SUDHL5 (cell line): ENCODE measurements around the gene CPS1.

GRCh38 chr2:207704245-207704599 lies 7.2 kb upstream of the CCNYL1 start:
- PRO-cap = no peak

DNA sequence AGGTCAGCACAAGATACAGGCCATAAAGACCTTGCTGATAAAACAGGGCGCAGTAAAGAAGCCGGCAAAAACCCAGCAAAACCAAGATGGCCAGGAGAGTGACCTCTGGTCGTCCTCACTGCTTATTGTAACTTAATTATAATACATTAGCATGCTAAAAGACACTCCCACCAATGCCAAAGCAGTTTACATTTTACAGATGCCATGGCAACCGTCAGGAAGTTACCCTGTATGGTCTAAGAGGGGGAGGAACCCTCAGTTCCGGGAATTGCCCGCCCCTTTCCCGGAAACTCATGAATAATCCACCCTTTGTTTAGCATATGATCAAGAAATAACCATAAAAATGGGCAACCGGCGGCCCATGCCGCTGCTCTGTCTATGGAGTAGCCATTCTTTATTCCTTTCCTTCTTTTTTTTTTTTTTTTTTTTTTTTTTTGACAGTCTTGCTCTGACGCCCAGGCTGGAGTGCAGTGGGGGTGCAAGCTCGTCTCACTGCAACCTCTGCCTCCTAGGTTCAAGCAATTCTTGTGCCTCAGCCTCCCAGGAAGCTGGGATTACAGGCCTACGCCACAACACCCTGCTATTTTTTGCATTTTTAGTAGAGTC lies 2.8 kb upstream of the FZD5 start:
- PRO-cap = no peak

DNA sequence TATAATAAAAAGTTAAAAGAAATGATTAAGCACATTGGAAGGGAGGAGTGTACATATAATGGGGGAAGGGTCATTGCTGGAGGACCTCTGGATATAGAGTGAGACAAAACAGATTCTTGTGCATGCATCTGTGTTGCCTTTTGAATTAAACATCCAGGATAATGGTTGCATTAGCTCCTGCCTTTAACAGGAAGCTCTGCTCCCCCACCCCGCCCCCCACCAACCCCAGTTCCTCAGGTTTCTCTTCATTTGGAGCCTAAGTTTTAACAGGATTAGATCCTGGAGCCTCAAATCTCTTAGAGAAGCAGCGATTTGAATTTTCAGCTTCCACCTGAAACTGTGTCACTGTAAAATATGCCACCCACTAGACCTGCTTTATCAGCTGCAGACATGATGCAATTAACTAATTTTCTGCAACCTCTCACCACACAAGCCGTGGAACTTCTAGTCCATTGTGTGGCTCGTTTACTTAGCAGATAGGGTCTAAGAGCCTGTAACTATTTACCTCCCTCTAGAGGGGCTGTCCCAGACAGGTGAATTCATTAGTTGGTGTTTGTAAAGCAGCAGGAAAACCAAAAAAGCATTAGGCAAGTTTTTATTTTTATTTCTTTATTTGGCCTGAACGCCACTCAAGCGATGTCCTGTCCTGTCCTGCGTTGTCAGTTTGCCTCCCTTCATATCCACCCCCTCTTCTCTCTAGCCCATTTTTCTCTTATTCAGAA lies 31.5 kb upstream of the FZD5 start:
- PRO-cap = no peak

DNA sequence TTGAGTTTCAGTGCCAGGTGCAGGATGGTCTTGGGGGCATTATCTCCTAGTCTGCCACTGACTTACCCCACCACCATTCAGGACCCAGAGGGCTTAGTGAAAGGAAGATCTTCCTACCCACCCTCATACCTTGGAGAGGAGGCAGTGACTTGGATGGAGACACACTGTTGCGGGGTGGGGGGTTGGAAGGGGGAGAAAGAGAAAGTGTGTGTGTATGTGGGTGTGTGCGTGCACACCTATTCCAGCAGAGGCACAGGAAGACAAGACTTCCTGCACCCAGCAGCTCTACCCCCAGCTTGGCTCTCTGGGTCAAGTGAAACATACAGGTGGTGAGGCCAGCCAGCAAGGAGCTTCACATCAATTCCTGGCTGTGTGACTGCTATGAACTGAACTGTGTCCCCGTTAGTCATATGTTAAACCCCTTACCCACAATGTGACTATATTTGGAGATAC lies 60.2 kb upstream of the FZD5 start:
- PRO-cap = no peak

- PRO-cap = no peak
These were observed 76.0 kb upstream of the FZD5 start for GRCh38 chr2:207845786-207845947.

- PRO-cap = no peak
These were observed 79.7 kb upstream of the FZD5 start for GRCh38 chr2:207849515-207849746.

GRCh38 chr2:207934657-207935206 lies 90.6 kb downstream of the PLEKHM3 start:
- PRO-cap = no peak

- PRO-cap = no peak
These were observed 22.5 kb upstream of the PLEKHM3 start for GRCh38 chr2:208047863-208048177.

DNA sequence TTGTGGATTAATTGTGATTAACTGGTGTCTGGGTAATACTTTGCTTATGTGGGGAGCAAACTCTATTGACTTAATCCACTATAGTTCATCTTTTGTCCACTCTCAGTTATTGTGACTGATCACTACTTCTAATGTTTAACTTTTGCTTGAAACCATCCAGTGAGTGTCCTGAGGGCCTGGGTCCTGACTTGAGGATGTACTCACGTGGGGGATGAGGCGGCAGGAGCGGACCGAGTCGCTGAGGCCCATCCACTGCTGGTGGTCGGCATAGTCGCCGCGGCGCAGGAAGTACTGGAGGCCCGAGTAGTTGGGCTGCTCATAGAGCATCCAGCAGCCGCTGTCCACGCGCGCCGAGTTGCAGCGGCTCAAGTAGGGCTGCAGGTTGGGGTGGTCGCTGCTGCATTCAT lies 413 bp downstream of the CRYGD start:
- PRO-cap = no peak

- PRO-cap = unidirectional peak, plus-strand start at chr2:208312189; unidirectional peak, plus-strand start at chr2:208312237
These were observed 45.9 kb downstream of the PIKFYVE start for GRCh38 chr2:208311845-208312424.

DNA sequence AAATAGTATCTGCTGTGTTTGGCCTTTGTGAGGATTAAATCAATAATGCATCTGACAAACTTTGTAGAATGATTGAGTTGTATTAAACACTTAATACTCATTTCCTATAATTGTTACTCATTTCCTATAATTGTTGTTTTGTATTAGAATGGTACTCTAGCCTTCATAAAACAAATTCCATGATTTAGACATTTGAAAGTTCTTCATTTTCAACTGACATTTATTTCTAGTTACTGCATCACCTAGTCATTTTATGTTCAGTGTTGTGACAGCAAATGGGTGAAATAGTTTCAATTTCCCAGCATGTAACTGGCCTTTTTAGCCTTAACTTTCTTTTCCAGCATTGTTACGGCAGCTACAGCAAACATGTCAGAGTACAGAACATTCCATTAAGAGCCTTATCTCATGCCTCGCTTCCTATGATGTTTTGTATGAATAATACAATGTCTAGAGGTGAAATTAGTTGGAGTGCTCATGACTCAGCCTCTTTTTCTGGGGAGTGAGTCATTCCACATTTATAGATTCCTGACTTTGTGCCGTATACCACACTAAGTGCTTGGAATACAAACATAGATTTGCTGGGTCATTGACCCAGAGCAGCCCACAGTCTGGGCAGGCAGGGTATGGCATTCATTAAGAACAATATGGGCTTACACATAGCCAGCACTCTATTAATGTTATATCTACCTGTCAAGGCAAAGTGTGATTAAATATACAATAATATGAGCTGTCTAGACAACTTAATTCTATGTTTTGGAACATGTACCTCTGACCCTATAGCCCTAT lies 72.0 kb downstream of the MAP2 start:
- PRO-cap = no peak

- PRO-cap = no peak
These were observed 61.5 kb upstream of the RPE start for GRCh38 chr2:209940983-209941381.

GRCh38 chr2:210080106-210080824 lies 77.8 kb downstream of the RPE start:
- PRO-cap = no peak

DNA sequence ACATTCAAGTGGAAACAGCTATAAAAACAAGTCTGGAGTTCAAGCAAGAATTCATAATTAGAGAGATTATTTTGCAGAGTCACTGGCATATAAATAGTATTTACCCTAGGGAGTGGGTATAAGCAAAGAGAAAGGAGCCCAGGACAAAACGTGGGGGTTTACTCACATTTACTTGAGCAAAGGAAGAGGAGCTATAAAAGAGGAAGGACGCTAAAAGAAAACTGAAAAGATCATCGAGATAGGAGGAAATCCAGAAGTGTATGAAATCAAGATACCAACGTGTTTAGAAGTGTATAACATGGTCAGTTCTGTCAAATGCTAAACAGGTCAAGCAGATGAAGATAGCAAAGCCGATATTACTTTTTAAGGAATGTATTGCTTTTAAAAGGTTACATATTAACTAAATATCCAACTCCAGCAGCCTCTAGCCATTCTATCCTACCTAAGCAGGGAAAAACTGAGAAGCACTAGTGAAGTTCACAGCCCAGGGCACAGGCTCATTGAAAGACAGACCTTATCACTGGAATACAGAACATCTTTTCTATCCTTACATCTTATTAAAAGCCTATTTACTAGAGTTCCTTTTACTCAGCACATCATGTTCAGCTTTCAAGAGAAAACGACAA lies 8.6 kb downstream of the KANSL1L start:
- PRO-cap = no peak

DNA sequence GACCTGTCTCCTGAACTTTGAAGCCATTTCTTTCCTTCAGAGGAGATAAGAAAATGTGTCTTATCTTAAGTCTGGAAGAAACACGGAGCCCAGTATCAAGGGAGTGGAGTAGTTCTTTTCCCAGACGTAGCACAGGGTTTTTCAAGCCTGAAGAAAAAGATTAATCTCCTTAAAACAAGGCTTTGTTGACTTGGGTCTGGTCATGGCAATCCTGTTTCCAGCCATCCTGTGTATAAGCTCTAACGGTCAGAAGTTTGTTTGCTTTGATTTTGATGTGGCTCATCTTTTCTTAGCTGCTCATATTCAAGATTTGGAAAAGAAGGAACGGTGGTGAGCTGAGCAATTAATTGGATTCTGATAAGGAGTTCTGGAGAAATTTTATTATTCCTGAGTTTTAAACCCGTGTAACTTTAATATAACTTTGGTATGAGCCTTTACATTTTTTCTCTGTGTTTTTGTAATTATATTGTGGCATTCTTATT lies 11.4 kb upstream of the CPS1 start:
- PRO-cap = no peak

DNA sequence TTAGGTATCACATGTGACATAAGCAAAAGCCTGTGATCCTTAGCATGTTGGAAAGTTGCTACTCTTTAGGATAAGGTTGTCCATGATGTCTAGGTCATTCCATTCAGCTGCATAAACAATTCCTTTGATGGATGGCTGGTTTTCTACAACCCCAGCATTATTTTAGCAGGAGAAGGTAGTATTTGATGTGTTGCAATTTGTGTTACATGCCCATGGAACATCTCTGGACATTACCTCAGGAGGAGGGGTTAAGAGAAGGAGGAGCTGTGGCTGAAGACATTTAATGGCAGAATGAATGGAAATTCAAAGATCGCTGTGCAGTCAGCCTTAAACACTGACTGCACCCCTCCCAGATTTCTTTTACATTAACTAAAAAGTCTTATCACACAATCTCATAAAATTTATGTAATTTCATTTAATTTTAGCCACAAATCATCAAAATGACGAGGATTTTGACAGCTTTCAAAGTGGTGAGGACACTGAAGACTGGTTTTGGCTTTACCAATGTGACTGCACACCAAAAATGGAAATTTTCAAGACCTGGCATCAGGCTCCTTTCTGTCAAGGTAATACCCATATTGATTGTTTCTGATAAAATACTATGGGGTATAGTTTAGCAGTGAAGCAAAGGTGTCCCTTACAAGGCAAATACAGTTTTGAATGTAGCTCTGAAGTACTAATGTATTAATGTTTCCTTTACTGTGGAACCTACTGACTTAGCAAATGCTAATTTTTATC lies at the start of gene CPS1:
Gene CPS1 (plus strand): TSS at position 306 of the 738 bp plus-strand sequence.
- PRO-cap = no peak

- PRO-cap = no peak
These were observed 246.0 kb downstream of the IKZF2 start for GRCh38 chr2:212905459-212905686.

GRCh38 chr2:213002858-213003222 lies 148.6 kb downstream of the IKZF2 start:
- PRO-cap = no peak

GRCh38 chr2:213021989-213022696 lies 129.3 kb downstream of the IKZF2 start:
- PRO-cap = no peak

- PRO-cap = no peak
These were observed 82.0 kb upstream of the VWC2L start for GRCh38 chr2:214328758-214329413.